Tongue (tissue), 2 donors: ENCODE data around the gene TMEM63A.

- RAMPAGE, long total RNA, result no peak
These were observed 98.8 kb upstream of the FBXO28 start for GRCh38 chr1:224014960-224015625.

DNA sequence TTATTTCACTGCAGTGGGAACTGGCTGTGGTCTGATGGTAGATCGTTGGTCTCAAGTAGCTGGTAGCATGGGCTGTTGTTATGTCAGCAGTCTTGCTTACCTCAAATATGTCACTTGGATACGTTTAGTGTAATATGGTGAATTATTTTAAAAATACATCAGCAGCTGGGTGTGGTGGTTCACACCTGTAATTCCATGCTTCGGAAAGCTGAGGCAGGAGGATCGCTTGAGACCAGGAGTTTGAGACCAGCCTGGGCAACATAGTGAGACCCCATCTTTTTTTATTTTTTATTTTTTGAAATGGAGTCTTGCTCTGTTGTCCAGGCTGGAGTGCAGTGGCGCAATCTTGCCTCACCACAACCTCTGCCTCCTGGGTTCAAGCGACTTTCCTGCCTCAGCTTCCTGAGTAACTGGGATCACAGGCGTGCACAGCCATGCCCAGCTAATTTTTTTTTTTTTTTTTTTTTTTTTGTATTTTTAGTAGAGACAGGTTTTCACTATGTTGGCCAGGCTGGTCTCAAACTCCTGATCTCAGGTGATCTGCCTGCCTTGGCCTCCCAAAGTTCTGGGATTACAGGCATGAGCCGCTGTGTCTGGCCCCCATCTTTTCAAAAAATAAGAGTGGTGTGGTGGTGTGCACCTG lies 10.6 kb downstream of the DEGS1 start:
- RAMPAGE, long total RNA, result no peak

GRCh38 chr1:224245119-224245720 lies 62.2 kb downstream of the DEGS1 start:
- RAMPAGE, long total RNA, result no peak

DNA sequence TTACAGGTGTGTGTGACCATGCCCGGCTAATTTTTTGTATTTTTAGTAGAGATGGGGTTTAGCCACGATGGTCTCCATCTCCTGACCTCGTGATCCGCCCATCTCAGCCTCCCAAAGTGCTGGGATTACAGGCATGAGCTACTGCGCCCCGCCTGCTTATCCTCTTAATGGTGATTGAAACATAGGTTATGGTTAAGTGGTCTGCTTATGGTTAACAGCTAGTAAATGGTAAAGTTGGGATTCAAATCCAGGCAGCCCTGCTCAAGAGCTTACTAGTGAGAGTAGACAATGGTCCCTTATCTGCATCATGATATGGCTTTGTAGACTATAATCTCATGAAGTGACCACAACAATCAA lies 37.9 kb downstream of the CNIH4 start:
- RAMPAGE, long total RNA, result no peak

GRCh38 chr1:224404864-224405348 lies 29.7 kb downstream of the WDR26 start:
- RAMPAGE, long total RNA, result no peak

GRCh38 chr1:224434462-224434628 lies 252 bp downstream of the WDR26 start:
- RAMPAGE, long total RNA, result no peak

GRCh38 chr1:224623564-224624303 lies 7.6 kb downstream of the CNIH3 start:
- RAMPAGE, long total RNA, result no peak

DNA sequence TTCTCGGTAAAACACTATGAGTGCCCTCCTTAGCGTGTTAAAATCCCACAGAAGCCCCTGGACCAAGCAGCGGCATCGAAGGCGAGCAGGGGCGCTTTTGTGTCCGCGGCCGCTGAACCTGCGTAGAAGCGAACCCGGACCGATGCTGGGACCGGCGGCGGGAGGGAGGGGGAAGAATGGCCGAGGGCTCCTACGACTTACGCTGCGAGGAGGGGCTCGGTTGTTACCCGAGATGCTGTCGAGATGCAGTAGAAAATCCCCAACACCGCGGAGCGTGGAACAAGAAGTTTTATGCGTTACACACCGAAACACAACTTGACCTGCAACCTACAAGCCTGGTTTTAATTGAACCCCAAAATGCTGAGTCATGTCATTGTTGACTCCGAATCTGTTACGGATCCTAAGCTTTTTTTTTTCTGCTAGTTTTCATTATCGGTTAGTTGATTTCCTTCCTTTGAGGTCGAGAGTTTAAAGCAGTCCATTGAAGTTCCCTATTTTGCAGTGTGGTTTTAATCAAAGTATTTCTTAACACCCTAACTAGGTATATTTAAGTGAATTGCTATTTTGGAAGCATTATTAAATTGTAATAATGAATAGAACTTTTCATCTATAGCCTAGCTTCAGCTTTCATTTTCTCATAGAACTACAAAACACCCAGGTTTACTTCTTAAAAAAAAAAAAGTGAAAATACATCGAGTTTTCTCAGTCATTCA lies 823 bp upstream of the LBR start:
- RAMPAGE, long total RNA, result no peak

GRCh38 chr1:225477891-225478324 lies 50.1 kb upstream of the LBR start:
- RAMPAGE, long total RNA, result no peak

- RAMPAGE, long total RNA, result no peak
These were observed 542 bp downstream of the SRP9 start for GRCh38 chr1:225777974-225778761.

DNA sequence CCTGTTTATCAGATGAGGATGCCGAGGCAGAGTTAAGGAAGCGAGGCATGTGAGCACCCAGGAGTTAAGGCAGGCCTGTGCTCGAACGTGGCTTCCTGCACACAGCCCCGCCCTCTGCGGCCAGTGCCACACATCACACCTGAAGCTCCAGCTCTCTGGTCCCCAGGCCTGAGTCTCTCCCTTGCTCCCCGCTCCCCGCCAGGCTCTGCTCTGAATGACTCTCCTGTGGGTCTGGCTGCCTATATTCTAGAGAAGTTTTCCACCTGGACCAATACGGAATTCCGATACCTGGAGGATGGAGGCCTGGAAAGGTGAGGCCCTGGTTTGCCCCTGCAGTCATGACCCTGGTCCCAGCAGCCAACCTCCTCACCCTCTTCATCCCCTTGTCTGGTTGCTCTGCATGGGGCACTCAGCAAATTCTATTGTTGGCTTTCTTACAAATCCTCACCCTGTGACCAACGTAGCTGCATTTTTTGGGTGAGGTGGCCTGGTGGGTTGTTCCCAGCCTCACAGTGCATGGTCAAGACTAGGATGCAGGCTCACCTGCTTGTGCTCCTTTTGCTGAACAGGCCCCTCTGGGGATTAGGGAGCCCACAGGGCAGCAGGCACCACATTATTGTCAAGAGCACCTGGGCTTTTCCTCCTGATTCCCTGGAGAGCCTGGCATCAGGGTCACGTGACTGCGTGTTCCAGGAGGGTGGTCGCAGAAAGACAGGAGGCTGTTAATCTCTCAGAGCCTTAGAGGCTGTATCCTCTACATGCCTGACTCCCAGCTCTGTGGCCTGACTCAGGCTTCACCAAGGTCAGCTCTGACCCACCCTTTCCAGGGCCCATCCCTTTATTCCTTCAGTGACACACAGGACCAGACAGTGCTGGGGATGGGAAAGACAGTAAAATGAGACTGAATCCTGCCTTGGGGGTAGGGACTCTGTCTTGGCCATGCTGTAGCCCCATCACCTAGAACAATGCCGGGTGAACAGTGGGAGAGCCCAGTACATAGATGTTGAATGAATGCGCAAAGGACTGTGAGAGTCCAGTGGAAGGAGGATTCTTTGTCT lies 32.6 kb downstream of the EPHX1 start:
- RAMPAGE, long total RNA, result no peak

DNA sequence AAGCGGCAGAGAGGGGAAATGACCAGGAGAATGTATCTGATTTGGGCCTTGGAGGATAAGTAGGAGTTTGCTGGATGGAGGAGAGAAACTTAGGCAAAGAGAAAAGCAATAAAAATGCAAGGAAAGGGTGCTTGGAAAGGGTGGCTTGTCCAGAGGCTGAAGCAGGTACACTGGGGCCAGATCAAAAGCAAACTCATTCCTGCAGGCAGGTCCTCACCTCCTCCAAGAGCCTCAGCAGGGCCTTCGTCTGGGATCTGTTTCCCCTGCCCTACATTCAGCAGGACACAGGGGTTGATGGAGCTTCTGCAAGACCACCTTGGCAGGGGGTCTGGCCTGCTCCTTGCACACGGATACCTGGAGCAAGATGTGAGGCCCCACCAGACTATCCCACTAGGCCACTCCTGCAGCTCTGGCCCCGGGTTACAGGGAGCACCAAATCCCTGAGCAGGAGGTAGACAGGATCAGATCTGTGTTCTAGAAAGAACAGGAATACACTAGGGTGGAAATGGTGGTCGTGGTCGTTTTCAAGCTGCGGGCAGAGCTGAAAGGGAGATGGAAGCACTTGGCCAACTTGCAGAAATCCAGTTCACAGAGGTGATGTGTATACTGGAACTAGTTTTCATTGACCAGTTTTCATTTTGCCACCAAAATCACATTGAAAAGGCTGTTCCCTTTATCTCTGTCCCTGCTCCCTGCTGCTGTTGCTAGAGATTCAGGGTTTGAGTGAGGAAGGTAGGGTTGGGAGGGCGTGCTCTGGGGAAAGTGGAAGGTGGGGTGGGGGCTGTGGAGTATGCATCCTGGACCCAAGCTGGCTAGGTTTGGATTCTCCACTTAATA lies 33.5 kb downstream of the EPHX1 start:
- RAMPAGE, long total RNA, result no peak

DNA sequence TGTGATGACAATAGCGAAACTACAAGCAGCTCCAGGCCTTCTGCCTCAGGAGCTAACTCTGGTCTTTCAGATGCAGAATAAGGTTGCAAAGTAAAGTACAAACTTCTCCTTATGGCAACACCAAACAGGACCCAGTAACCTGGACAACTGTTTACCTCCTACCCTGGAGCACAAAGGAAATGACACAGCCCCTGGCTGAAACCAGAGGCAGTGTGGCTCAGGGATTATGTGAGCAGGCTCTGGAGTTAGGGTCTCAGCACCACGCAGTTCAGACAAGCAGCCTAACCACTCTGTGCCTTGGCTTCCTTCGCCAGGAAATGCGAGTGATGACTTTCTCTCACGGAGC lies 1.2 kb downstream of the TMEM63A start:
- RAMPAGE, long total RNA, result no peak

DNA sequence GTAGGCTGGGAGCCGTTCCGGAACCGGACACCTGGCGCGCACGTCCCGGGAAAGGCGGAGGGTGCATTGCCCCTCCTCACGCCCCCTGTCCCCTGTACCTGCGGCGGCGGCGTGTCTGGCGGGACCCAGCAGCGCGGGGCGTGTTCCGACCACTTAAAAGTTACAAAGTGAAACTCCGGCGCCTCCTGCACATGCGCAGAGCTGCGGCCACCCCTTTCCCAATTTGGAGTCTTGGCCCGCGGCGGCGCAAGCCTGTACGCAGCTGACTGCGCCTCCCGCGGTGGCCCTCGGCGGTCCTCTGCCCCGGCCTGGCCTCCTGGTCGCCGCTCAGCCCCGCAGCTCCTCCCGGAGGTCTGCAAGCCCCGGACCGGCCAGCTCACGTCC lies at the start of gene TMEM63A:
Gene TMEM63A (minus strand): TSS at position 175 of the 384 bp plus-strand sequence.
- RAMPAGE, long total RNA, result no peak

- RAMPAGE, long total RNA, result no peak
These were observed 520 bp downstream of the LEFTY1 start for GRCh38 chr1:225888453-225888798.

GRCh38 chr1:226033682-226033983 lies 28.9 kb upstream of the H3-3A start:
- RAMPAGE, long total RNA, result no peak

DNA sequence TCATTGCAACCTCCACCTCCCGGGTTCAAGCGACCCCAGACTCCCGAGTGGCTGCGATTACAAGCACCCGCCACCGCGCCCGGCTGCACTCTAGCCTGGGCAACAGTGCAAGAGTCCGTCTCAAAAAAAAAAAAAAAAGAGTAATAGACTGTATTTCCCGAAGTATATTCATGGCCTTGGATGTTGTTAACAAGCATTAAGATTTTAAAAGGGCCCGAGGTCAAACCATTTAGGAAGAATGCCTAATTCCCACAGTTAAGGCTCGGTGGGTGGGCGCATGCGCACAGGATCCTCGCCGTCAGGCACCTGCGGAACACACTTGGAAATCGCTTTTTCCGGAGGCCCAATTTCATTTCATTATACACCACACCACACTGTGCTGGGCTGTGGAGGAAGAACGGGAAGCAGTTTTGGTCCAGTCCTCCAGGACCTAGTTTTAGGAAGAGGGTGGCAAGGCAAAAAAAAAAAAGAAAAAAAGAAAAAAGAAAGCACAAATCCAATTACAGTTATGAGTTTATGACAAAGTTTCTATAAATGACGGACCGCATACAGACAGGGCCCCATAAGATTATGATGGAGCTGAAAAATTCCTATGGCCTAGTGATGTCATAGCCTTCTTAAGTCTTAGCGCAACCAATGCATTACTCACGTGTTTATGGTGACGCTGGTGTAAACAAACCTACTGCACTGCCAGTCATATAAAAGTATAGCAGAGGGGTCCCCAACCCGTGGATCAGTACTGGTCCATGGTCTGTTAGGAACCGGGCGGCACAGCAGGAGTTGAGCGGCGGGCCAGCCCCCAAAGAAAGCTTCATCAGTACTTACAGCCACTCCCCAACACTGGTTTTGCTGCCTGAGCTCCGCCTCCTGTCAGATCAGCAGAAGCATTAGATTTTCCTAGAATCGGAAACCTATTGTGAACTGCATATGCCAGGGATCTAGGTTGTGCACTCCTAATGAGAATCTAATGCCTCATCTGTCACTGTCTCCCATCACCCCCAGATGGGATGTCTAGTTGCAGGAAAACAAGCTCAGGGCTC lies 38.2 kb downstream of the H3-3A start:
- RAMPAGE, long total RNA, result no peak

DNA sequence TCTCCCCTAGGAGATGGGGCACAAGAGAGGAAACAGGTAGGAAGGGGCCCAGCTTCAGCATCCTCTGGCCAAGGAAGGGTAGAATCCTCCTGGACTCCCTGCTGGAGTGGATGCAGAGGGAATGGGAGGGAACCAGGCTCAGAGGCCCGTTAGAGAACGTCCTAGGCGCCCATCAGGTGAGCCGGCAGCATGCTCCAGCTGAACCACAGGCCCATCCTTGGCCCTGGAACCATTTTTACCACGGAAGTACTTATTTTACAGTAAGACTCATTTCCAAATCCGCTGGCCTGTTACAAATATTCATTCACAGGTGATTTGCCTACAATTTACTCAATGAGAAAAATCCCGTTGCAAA lies 58.1 kb downstream of the H3-3A start:
- RAMPAGE, long total RNA, result no peak

DNA sequence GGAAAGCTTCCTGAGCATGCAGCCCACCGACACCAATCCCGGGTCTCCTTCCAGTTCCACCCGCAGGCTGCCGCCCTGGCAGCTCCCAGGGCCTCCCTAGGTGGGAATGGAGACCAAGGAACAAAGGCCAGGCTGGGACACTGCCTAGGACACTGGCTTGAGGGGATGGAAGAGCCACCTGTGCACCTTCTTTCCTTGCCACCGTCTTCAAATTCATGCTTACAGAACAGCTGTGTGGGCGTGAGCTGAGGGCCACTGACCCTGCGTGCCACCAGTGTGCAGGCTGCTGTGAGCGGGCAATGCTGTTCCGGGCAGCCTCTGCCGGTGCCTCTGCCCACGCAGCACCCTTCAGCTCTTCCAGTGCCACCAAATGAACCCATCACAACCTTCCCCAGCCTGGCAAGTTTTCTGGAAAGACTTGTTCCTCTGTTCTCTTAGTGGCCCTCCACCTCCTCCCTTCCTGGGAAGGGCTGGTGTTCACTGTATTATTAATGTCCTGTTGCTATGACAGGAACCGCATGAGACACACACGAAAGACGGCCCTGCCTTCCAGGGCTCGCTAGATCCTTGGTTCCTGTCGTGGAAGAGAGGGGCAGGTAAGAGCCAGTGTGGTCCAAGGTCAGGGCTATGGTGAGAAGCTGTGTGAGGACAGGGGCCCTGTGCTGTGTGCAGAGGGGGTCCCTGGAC lies 53.5 kb downstream of the ACBD3 start:
- RAMPAGE, long total RNA, result no peak

GRCh38 chr1:226134618-226135746 lies 51.6 kb downstream of the ACBD3 start:
- RAMPAGE, long total RNA, result no peak